ENCODE data around the genes CCDC116, MAPK1 and BCR.

DNA sequence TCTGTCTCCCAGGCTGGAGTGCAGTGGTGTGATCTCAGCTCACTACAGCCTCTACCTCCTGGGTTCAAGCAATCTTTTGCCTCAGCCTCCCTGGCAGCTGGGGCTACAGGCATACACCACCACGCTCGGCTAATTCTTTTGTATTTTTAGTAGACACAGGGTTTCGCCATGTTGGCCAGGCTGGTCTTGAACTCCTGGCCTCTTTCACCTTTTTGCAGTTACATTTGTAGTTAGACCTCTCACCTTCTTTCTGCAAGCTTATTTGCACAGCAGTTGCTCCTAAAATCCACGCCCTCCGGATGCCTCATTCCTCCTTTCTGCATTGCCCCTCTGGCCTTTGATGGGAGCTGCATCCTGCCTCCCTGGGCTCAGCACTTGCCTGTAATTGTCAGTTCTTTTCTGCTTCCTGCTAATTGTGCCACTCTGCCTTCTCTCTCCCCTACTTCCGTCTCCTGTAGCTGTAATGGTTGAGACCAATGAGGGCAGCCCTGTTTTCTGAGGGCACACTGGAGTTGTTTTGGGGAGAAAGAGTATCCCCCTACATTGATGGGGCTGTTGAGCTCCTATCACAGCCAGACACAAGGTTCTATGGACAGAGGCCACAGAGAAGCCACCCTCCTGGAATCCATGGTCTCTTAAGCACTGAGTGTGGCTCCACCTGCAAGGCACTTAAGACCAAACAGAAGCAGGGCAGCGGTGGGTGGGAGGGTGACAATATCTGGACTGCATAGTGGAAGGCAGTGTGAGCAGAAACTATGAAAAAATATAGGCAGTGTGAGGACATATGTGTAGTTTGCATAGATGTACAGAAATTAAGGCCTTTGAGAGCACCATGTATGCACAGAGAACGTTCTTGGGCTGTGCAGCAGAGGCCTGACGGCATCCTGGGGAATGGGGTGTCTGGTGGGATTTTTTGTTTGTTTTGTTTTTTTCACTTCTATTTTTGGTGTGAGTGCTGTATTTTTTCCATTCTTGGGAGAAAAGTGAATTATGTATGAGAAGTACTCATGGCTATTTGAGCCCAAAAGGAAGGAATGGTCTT, 30.6 kb downstream of the YDJC start:
- PRO-cap = no peak
- RAMPAGE, long total RNA, 3 experiments = no peak in any of the 3 experiments

DNA sequence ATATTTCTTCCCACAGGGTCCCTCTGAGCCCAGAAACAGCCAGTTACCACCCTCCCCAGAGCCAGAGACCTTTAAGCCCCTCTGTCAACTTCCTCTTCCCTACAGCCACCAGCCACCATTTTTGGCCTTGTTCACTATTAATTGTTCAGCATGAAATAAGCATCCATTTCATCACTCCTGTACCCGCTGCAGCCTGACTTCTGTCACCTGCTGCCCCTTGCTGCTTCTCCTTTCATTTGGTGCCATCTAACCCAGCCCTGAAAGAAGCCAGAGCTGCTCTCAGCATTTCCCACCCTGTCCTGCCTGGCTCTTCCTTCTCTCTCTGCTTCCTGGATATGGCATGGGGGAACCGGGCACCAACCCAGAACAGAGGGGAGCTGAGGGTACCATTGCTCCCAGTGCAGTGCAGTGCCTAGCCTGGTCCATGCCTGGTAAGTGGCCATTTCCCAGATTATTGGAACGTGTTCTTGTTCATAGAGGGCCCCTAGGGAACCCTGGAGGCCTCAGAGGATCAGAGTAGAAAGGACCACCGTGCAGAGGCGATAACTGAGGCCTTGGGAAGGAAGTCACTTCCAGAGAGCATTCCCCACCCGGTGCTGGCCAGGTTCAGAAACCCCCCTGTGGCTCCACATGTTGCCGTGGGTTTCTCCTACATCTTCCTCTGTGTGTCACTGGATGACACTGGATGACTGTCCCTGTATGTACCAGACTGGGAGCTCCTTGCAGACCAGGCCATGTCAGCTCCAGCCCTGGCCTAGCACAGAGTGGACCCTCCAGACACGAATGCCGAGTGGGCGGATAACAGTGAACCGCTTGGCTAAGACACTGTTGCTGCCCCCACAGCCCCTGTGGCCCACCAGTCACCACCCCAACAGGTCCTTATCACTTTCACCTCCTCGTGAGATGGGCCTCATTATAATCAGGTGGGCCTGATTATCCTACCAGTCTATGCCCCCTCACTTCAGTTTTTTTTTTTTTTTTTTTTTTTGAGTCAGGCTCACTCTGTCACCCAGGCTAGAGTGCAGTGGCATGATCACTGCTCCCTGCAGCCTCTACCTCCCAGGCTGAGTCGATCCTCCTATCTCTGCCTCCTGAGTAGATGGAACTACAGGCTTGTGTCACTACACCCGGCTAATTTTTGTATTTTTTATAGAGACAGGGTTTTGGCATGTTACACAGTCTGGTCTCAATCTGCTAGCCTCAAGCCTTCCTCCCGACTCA, 4.6 kb downstream of the YDJC start:
- PRO-cap = no peak
- RAMPAGE, long total RNA, 3 experiments = no peak in any of the 3 experiments

DNA sequence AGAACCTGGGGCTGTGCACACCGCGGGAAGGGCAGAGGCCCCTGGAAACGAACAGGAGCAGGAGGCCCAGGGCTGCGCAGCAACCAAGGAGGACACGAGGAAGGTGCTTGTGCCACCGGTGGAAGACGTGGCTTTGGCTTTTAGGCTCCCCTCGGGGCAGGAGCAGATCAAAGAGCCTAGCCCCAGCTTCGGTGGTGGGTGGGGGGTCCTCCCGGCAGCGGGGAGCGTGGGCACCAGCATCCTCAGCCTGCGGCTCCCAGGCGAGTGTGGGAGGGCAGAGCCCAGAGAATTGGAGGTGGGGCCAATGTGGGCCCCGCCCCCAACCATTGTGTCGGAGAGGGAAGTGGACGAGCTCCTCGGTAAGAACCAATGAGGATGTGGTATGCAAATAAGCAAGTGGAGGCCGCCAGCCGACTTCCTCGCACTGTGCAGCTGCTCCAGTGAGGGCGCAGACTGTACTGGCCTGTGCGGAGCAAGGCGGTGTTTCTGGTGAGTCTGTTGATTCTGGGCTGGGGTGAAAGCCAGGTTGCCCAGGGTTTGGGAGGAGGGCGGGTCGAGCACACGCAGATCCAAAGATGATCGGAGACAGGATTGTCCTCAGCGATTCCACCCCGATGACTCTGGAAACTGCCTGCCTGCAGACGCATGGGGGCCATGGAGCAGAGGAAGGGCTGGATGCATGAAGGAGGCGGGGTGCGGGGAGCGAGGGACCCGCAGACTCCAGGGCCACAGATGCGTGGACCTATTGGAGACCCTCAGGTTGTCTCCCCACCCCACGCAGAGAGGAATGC, at the start of gene CCDC116:
Gene CCDC116 (plus strand): TSS at position 422 of the 791 bp plus-strand sequence.
- PRO-cap = no peak
- RAMPAGE, long total RNA, 3 experiments = no peak in any of the 3 experiments

DNA sequence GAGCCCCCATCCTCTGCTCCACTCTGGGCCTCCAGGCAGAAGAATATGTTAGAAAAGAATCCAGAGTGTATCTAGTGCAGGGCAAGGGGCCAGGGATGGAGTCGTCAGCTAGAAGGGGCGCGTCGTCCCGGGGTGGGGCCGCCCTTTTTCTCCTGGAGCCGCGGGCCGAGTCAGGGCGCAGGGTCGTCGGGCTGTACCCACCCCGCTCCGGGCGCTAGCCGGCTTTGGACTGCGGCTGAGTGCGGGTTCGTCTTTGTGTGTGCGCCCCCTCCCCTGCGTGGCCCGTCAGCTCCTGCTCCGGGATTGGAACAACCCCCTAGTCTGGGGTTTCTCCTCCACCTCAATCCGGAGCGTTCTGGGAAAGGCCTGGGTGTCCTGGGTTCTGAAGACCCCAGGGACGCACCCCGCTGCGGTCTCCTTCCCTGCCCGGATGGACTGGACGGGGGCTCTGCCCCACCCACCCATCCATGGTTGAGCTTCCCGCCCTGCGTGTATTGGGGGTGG, 10.4 kb downstream of the SDF2L1 start:
- PRO-cap = no peak
- RAMPAGE, long total RNA, 3 experiments = no peak in any of the 3 experiments

DNA sequence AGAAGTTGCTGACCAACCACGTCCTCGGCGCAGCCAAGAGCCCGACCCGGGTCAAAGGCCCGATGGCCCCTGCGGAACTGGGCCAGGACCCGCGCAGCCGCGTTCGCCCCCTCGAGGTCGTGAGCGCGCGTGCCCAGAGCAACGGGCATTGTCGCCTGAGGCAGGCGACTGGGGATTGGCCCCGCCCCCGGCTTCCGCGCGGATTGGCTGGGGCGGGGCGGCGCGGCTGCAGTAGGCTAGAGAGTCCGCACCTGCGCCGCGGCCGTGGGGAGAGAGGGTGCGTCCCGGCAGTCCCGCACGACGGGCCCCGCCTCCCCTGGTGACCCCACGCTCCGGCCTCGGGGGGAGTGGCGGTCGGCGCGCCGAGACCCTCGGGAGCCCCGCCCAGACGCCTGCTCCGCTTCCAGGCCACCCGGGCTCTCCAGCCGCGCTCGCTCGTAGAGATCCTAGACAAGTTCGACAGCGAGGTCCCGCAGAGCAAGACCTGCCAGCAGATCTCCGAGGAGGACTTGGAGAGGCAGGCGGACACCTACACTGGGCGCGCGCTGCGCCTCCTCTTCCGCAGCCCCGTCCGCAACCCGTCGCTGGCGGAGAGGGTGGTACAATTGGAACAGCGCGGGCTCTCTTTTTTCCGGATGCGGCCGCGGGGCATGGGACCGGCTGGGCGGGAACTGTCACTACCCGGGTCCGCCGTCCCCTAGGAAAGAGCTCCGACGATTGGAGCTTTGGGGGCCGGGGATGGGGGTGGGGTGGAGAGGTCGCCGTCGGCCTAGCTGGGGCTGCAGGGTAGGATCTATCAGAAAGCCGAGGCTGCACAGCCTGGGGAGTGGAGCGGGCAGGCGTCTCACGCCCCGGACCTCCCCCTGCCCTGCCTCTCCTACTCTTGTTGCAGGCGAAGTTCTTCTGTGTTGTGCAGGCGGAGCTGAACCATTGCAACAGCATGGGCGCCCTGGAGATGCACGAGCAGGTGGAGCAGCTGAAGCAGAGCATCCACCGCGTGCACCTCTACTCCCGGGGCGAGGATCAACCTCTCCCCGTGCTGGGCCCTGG, 8.1 kb upstream of the PPIL2 start:
- PRO-cap = no peak
- RAMPAGE, long total RNA, 3 experiments = no peak in any of the 3 experiments

DNA sequence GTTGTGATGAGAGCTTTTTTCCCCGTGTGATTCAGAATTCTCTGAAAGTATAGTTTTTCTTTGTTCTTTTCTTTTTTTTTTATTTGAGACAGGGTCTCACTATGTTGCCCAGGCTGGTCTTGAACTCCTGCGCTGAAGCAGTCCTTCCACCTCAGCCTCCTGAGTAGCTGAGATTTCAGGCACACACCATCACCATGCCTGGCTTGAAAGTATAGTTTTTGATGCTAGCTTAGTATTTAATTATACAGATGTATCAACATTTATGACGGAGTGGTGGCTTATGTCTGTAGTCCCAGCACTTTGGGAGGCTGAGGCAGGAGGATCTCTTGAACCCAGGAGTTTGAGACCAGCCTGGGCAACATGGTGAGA, 5.7 kb downstream of the PPIL2 start:
- PRO-cap = no peak
- RAMPAGE, long total RNA, 3 experiments = no peak in any of the 3 experiments

GRCh38 chr22:21734648-21734912, 1.0 kb downstream of the YPEL1 start:
- PRO-cap = no peak
- RAMPAGE, long total RNA, 3 experiments = no peak in any of the 3 experiments

DNA sequence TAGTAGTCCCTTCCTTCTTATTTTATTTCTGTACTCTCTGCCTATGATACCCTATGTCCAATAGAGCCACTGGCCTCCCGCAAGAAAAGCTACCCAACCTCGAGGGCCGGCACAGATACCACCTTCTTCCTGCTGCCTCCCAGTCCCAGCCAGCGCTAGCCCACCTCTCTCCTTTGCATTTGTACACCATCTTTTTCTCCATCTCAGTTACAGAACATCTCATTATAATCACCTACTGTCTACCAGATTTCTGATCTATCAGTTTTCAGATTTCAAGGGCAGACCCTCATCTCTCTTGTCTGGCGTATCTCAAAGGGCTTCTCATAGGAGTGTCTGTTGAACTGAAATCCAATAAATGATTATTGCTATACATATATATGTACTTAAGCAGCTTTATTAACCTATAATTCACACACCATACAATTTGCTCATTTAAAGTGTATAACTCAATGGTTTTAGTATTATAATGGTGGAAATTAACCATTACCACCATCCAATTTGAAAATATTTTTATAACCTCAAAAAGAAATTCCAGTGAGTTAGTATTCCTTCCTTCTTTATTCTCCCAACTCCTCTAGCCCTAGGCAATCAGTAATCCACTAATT, 65.0 kb downstream of the MAPK1 start:
- PRO-cap = no peak
- RAMPAGE, long total RNA, 3 experiments = start-site peak on the minus strand in 1 of 3 experiments, centred at position 286 of the sequence, 6 reads per replicate

- PRO-cap = no peak
- RAMPAGE, long total RNA, 3 experiments = no peak in any of the 3 experiments
These were observed 43.4 kb downstream of the MAPK1 start for GRCh38 chr22:21823946-21824533.

DNA sequence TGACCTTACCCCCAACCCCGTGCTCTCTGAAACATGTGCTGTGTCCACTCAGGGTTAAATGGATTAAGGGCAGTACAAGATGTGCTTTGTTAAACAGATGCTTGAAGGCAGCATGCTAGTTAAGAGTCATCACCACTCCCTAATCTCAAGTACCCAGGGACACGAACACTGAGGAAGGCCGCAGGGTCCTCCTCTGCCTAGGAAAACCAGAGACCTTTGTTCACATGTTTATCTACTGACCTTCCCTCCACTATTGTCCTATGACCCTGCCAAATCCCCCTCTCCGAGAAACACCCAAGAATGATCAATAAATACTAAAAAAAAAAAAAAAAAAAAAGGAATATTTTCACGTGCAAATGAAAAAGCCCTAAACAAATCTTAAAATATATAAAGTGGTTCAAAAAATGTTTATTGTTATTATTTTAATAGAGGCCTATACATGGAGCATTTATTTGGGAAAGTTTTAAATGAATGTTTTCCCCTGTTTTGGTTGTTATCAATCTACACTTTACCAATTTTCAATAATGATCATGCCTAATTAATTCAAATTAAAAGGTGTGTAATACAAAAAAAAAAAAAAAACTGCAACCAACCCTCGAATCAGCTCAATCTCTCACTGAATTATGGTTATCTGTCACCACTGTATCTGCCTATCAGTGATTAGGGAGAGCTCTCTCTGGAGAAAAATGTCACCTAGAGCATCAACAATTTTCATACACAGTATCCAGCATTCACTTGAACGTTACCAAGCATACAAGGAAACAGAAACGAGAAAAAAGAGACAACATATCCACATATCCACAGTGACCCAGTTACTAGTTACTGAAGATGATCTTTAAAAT, 19.1 kb downstream of the MAPK1 start:
- PRO-cap = no peak
- RAMPAGE, long total RNA, 3 experiments = no peak in any of the 3 experiments

DNA sequence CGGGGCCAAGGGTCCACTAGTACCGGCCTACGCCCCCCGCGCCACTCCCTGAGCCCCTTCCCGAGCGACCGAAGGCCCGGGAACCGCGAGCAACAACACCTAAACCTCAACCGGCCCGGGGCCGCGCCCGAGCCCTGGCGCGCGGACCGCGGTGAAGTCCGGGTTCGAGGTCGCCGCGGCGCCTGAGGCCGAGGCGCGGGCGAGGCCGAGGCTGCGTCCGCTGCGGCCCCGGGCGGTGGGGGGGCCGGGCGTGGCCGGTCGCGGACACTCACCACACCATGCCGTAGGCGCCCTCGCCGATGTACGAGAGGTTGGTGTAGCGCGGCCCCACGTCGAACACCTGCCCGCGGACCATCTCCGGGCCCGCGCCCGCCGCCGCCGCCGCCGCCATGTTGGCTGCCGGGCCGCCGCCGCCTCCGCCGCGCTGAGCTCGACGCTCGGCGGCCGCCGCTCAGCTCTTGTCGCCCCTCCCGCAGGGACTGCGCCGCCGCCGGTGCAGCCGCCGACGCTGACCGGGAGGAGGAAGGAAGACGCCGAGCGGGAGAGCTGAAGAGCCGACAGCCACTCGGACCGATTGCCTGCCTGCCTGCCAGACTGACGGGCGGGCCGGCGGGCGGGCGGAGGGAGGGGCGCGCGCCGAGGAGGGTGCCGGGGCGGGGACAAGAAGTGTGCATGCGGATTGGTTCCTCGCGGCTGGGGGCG, at the start of gene MAPK1:
Gene MAPK1 (minus strand): TSS at position 596 of the 702 bp plus-strand sequence.
- PRO-cap = bidirectional peak, plus-strand start outside the sequence, minus-strand start at position 596 of the sequence
- RAMPAGE, long total RNA, 3 experiments = start-site peak on the minus strand in 1 of 3 experiments, centred at position 344 of the sequence, 44 reads per replicate

- PRO-cap = no peak
- RAMPAGE, long total RNA, 3 experiments = no peak in any of the 3 experiments
These were observed 48.8 kb upstream of the VPREB1 start for GRCh38 chr22:22195395-22196614.

- PRO-cap = no peak
- RAMPAGE, long total RNA, 3 experiments = no peak in any of the 3 experiments
These were observed 112.8 kb downstream of the VPREB1 start for GRCh38 chr22:22357195-22357951.

GRCh38 chr22:22546458-22547578, 12.2 kb downstream of the PRAME start:
- PRO-cap = no peak
- RAMPAGE, long total RNA, 3 experiments = no peak in any of the 3 experiments

- PRO-cap = no peak
- RAMPAGE, long total RNA, 3 experiments = no peak in any of the 3 experiments
These were observed 76.5 kb downstream of the GGTLC2 start for GRCh38 chr22:22720717-22721412.

GRCh38 chr22:22753420-22753928, 109.1 kb downstream of the GGTLC2 start:
- PRO-cap = no peak
- RAMPAGE, long total RNA, 3 experiments = no peak in any of the 3 experiments

DNA sequence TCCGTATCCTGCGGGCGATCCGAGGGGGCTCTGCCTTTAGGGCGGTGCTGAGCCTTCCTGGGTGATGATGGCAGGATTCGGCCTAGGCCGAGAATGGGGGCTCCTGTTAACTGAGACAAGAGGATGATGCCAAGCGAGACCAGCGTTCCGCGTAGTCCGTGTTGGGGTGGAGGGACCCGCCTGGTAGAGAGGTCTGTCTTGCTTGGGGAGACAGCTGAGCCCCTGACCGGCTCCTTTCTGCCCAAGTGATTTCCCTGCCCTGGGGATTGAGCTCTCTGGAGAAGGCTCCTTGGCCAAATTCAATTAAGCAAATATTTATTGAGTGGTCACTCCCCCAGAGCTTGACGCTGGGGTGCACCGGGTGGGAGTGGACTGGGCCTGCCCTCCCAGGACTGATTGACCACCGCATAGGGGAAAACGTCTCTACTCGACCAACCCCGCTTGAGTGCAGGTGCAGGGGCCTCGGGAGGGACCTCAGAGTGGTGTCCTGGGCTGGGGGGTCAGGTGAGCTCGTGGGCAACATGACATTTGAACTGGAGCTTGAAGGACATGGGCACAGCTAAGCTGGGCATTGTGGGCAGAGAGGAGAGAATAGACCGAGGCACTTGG, 1.0 kb downstream of the GNAZ start:
- PRO-cap = no peak
- RAMPAGE, long total RNA, 3 experiments = no peak in any of the 3 experiments

GRCh38 chr22:23141403-23141691, 443 bp downstream of the RSPH14 start:
- PRO-cap = no peak
- RAMPAGE, long total RNA, 3 experiments = no peak in any of the 3 experiments

DNA sequence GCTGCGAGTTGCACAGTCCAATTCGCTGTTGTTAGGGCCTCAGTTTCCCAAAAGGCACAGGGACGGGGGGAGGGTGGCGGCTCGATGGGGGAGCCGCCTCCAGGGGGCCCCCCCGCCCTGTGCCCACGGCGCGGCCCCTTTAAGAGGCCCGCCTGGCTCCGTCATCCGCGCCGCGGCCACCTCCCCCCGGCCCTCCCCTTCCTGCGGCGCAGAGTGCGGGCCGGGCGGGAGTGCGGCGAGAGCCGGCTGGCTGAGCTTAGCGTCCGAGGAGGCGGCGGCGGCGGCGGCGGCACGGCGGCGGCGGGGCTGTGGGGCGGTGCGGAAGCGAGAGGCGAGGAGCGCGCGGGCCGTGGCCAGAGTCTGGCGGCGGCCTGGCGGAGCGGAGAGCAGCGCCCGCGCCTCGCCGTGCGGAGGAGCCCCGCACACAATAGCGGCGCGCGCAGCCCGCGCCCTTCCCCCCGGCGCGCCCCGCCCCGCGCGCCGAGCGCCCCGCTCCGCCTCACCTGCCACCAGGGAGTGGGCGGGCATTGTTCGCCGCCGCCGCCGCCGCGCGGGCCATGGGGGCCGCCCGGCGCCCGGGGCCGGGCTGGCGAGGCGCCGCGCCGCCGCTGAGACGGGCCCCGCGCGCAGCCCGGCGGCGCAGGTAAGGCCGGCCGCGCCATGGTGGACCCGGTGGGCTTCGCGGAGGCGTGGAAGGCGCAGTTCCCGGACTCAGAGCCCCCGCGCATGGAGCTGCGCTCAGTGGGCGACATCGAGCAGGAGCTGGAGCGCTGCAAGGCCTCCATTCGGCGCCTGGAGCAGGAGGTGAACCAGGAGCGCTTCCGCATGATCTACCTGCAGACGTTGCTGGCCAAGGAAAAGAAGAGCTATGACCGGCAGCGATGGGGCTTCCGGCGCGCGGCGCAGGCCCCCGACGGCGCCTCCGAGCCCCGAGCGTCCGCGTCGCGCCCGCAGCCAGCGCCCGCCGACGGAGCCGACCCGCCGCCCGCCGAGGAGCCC, at the start of gene BCR:
Gene BCR (plus strand): TSS at position 209 of the 999 bp plus-strand sequence.
- PRO-cap = bidirectional peak, plus-strand start at position 238 of the sequence, minus-strand start at position 116 of the sequence; unidirectional peak, minus-strand start at position 426 of the sequence; bidirectional peak, plus-strand start at position 527 of the sequence, minus-strand start at position 426 of the sequence
- RAMPAGE, long total RNA, 3 experiments = no peak in any of the 3 experiments

- PRO-cap = unidirectional peak, minus-strand start at chr22:23183511; unidirectional peak, minus-strand start at chr22:23183546
- RAMPAGE, long total RNA, 3 experiments = no peak in any of the 3 experiments
These were observed 3.1 kb downstream of the BCR start for GRCh38 chr22:23183235-23183993.